Vermiform appendix (tissue), 1 donor: ENCODE measurements around the gene LPA.

GRCh38 chr6:160034215-160035057, 65.6 kb downstream of the IGF2R start:
- PRO-cap = no peak

DNA sequence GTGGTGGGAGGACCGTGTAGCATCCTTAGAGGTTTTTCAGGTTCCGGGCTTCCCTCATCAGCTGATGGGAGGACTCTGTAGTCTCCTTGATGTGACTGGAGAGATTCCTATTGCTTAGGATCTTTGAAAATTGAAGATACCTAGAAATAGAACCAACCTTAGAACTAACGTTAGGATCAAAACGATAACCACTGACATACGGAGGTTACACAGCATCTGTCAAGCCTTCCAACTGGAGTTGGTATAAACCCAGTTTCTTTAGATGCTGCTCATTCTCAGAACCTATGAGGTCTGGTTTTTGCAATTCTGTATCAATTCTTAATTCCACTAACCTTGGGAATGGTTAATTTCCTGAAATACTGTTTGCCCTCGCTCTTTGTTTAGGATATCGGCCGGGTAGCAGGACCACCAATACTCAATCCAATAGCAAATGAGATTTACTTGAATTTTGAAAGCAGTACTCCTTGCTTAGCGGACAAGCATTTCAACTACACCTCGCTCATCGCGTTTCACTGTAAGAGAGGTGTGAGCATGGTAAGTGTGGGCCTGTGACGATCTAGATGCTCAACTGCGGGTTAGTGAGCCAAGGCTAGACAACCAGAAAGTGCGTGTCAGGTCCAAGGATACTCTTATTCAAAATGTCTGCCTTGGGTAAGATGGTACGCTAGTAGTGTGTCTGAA, 46.0 kb upstream of the SLC22A1 start:
- PRO-cap = no peak

- PRO-cap = no peak
Observed at GRCh38 chr6:160084872-160085662, 36.5 kb upstream of the SLC22A1 start.

DNA sequence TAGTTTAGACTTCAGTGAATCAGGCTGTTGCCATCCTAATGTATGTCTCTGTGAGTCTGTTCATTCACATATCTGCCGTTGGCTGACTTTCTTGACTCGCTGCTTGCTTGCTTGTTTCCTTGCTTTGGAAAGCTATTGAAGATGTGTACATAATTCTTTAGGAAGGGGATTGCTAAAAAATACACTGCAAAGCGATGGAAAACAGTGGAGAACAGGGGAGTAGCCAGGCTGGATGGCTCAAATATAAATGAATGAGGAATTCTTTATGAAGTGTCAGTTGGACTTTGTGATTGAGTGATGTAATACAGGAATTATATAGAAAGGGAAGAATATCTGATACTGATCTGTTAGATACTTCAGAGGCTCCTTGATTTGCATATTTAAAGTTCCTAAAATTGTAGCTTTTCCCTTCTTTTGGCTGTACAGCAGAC, 25.9 kb upstream of the SLC22A1 start:
- PRO-cap = no peak

- PRO-cap = no peak
Observed at GRCh38 chr6:160096341-160096884, 25.2 kb upstream of the SLC22A1 start.

GRCh38 chr6:160163185-160163845, 41.7 kb downstream of the SLC22A1 start:
- PRO-cap = no peak

DNA sequence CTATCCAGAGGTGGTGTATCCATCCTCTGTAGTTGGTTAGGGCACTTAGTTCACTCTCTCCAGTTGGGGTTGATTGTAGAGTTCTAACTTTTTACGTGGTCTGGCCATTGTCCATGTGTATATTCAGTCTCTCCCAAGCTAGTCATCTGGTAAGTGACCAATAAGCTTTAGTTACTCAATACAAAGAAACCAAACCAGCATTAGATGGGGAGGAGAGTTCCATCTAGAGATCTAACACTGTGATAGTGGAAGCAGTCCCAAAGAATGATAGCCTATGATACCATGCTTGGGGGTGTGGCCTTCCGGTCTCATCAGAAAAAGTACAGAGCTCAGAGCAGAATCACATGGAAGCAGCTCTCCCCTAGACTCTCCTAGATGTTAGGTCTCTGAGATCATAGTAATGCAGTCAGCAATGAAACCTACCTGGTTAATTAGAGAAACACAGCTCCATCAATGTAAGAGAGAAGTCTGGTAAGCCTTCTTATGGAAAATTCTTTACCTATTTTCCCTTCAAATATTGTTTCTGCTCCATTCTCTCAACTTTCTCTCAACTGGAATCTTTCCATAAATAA, 13.7 kb upstream of the SLC22A2 start:
- PRO-cap = no peak

- PRO-cap = no peak
Observed at GRCh38 chr6:160351757-160352168, 3.6 kb downstream of the SLC22A3 start.

DNA sequence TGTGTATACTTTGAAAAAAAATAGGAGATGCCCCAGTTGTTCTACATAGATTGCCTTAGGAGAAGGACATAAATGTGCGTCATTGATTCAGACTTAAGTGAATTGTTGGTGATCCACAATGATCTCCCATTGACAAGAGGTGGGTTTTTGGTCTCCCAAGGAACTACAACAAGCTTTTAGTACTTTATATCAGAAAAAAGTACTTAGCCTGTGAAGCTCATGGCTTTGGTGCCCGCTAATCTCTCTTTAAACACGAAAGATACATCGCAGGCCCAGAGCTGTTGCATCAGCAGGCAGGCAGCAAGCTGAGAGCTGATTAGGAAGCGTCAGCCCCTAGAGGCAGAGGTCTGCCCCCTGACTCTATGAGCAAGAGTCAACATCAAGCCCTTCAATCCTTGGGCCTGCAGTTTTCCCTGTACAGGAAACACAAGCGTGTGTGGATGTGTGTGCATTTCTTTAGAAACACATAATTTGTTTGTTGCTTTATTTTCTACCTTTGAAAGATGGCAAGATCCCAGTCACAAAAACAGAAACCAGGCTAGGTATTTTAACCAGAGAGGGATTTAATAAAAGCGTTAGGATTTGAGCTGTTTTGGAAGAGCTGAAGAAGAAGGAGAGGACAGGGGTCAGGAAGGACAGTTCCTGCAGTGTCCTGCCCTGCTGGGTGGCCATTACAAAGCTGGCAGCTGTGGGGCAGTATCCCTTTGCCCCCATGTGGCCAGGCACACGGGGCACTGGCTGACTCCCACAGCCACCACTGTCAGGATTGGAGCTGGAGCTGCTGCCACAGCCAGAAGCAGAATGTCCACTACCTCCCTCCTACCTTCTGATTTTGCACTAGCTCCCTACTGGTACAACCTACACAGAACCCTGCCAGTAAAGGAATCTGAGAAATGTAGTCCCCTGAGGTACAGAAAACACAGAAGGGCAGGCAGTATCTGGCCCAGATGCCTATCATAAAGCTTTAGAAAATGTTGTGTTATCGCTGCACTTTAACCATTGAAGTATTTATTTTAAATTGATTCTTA, 46.3 kb downstream of the SLC22A3 start:
- PRO-cap = no peak

DNA sequence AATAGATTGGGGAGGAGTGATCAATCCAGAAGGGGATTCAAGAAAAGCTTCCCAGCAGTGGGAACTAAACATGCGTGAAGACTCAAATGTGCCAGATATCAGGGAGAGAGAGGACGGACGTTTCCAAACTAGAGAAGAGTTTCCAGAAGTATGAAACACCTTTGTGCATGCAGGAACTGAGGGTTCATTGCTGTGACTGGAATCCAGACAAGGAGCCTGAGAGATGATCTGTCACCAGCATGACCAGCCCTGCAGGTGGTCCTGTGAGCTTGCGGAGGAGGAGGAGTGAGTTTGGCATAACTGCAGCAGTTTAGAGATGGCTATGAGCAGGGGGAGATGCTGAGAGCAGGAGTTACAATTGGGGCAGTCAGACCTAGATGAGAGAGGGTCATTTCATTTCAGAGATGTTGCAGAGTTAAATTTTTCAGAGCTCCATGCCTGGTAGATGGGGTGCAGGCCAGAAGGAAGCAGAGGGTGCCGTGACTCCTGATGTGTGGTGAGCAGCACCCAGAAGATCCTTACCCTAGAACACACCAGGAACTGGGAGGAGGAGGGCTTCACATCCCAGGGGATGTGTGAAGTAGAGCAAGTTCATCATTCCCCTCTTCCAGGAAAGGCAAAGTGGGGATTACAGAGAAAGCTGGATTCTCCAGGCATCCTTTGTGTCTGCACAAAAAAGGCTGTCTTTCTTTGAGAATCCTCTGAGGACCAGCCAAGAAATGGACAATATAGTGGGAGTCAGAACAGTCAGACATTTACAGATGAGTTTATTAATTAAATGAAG, 89.7 kb downstream of the SLC22A3 start:
- PRO-cap = no peak

DNA sequence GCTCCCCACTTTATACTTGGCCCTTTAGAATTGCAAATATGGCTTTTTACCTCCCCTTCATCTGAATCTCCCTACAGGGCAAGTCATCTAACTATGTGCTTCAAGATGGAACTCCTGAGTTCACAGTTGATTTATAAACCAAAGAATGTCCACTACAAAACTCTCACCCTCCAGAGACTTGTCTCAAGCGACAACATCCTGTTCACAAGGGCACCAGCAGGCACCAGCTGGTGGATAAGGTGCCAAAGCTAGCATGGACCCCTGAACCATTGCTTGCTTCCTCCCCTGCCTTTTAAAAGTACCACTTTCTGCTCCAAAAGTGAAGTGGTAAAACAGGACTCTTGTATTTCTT, 154.5 kb downstream of the LPA start:
- PRO-cap = no peak

GRCh38 chr6:160510876-160511662, 153.0 kb downstream of the LPA start:
- PRO-cap = no peak

- PRO-cap = no peak
Observed at GRCh38 chr6:160664155-160664656, at the start of gene LPA. Gene LPA (minus strand): TSS chr6:160664275.

DNA sequence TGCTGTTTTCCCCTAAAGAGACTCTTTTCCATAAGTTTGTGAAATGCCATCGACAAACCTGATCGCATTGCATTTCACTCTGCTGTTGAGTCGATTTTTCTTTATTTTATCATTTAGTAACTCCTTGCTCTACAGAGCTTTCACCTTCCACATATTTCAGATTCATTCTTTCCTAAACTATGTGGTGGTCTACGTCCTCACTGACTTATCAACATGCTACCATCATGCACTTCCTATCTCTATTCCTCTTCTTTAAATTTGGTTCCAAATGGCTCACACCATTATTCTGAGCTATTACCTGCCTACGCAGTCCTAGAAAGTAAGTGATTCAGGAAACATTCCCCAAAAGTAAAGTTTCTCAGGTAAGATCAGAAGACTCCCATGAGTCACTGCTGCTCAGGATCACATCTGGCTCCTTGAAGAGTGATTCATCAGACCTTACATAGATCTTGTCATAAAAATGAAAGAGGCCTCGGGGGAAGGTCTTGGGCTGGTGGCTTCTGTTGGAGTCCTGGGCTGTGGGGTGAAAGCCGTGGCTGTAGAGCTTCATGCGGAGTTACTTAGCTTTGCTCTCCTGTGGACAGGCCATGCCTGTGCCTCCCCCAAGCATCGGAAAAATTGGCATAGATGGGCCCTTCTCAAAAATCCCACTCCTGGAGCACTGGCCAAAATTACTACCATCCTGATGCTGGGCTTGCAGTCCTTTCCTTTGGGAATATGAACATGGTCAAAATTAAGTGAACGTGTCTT, 35.8 kb downstream of the PLG start:
- PRO-cap = unidirectional peak, plus-strand start at position 482 of the sequence

GRCh38 chr6:160992144-160992741, 674 bp downstream of the MAP3K4 start:
- PRO-cap = unidirectional peak, minus-strand start at chr6:160992410

DNA sequence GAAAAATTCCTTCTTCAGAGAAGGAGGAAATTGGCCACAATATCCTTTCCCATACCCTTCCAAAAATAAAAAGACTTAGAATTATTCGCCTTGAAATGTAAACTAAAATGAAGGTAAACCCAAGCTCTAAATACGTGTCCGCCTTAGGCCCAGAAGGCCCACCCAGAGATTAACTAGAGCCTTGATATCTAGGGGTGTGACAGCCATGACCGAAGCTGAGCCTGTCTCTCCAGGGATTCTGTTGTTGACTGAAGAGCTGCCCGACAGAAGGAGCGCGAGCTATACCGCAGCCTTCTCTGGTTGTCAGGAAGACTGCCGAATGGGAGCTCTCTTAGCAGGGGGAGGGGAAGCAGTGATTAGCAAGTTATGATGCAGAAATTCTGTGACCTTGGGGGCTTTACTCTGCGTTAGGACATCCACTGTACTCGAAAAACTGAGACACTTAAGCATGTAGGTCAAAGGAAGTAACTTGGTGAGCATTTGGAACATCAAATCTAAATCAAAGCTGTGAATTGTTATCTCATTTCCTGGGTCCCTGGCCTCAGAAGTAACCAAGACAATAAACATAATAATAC, 84.5 kb downstream of the MAP3K4 start:
- PRO-cap = no peak

DNA sequence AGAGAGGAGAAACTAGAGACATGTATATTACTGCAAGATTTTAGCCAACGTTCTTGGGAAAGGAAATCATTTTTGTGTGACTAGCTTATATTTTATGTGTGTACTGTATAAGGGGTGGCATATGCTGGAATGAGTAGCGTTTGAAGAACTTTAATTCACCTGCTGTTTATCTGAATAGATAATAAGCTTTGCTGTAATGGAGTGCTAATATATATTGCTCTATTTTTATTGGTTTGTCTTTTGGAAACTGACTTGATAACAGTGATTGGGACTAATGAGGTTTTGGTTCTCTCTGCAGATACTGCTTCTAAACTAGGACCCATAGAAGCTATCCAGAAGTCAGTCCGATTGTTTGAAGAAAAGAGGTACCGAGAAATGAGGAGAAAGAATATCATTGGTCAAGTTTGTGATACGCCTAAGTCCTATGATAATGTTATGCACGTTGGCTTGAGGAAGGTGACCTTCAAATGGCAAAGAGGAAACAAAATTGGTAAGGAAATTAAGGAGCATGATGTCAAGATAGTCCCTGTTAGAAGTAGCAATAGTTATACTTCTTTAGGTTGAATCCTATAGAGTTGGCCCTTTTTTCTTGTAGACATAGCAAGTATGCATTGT, 114.8 kb downstream of the MAP3K4 start:
- PRO-cap = no peak

GRCh38 chr6:161242088-161242720, 31.7 kb downstream of the AGPAT4 start:
- PRO-cap = no peak

GRCh38 chr6:161940636-161940864, 666.7 kb upstream of the AGPAT4 start:
- PRO-cap = no peak

GRCh38 chr6:163335462-163336159, 78.9 kb upstream of the QKI start:
- PRO-cap = no peak